GM19240 (cell line): ENCODE results near the gene C4orf33.

- RRBS: no CpG with 5 or more reads among the region's 7 CpGs
Measured at GRCh38 chr4:123832006-123832626, 435.5 kb downstream of the SPRY1 start.

DNA sequence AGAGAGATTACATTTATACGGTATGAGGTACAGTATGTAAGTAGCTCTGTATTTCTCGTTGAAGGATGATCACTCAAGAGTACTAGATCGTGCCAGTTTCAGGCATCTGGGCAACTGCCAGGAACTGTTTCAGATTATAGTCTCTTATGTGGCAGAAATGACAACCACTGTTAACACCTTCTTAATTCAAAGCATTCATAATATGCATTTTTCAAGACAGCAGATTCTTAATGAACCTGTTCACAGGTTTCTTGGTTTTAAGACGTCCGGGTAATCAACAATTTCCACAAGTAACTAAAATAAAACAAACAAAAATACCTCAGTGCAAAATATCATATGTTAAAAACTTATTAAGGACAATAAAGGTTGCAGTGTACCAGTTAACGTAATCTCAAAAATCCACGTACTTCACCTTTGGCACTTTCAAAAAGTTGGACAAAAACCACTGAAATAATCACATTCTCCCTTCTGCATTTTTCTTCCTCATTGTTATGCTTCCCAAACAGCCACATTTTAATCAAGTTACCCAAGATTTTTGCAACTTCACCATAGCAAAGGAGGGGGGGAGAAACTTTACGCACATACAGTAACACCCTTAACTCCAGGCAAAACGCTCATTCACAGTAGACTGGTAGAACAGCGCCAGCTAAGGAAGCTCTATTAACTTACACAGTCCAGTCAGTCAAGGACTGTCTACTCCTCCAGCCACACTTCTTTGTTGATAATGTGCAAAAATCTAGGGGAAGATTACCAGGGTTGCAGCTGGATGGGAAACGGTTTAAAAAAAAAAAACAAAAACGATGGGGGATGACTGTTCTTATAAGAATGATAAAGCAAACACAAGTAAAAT, 1.3 kb downstream of the ANKRD50 start:
- RRBS: no CpG with 5 or more reads among the region's 12 CpGs

- RRBS: no CpG with 5 or more reads among the region's 4 CpGs
Measured at GRCh38 chr4:125836616-125837141, 521.9 kb downstream of the FAT4 start.

DNA sequence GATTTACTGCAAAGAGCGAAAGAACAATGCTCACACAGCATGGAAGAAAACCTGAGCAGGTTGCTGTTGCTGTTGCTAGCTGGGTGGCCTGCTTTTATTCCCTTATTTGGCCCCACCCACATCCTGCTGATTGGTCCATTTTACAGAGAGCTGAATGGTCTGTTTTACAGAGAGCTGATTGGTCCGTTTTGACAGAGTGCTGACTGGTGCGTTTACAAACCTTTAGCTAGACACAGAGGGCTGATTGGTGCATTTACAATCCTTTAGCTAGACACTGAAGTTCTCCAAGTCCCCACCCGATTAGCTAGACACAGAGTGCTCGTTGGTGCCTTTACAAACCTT, 940.8 kb downstream of the FAT4 start:
- RRBS: no CpG with 5 or more reads among the region's 5 CpGs

GRCh38 chr4:128074751-128075141, 13.6 kb downstream of the LARP1B start:
- RRBS: no CpG with 5 or more reads among the region's 1 CpG

DNA sequence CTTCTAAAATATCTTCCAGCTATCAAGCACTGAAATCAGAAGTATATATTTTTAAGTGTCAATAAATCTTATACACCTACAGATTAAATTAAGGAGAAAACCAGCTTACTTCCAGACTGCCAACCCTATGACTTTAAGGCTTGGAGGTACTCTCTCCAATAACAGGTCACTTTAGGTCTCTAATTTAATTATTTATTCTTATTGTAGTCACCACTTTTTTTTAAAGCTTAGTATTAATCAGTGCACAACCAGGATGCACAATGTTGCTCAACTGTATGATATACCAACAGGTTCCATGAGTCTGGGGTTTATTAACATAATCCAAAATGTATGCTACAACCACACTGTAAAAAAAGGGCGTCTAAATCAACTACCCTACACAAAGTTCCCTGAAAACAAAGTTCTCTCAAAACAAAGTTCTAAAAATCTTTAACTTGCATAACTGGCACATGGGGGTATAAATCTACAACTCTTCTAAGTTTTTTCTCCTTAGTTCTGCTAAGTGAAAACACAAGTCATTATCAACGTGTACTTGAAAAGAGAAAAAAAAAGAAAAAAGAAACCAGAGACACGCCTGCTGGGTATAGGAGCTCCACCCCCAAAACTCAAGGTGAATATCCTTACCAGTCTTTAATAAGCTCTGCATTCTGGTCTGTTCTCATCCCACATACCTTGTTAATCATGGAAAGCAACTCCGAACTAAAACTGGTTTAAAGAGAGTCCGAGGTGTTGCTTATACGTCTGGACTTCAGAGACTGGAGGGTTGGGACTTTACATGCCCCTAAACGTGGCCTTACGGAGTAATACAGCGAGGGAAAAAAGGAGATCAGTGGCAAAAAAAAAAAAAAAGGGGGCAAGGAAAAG, 1.3 kb downstream of the PGRMC2 start:
- RRBS: no CpG with 5 or more reads among the region's 9 CpGs

DNA sequence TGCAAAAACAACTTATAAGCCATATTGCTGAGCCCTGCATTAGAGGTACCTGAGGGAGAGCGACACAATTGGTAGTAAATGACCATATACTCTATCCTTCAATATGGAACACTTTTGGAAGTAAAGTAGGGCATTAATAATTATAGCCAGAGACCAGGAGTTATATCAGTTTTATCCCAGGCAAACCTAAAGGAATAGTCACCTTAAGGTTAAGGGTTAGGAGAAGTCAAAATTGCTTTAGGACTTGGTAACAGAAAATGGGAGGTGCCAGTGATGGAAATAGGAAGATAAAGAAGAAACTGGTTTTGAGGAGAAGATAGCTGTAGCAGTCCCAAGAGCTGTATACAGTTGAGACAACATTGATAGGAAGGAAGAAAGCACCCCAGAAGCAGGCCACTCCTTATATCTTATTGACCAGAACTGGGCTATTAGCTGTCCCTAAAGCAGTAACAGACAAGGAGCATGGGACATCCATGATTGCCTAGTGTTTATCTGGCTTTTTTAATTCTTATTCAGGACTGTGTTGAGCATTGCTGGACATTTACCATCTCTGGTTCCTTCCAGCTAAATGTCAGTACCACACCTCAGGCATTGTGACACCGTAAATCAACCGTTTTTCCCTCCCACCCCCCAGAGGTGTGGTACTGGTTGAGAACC, 1.9 kb upstream of the PGRMC2 start:
- RRBS: no CpG with 5 or more reads among the region's 3 CpGs

GRCh38 chr4:128601866-128602451, 207.5 kb upstream of the JADE1 start:
- RRBS: no CpG with 5 or more reads among the region's 2 CpGs

DNA sequence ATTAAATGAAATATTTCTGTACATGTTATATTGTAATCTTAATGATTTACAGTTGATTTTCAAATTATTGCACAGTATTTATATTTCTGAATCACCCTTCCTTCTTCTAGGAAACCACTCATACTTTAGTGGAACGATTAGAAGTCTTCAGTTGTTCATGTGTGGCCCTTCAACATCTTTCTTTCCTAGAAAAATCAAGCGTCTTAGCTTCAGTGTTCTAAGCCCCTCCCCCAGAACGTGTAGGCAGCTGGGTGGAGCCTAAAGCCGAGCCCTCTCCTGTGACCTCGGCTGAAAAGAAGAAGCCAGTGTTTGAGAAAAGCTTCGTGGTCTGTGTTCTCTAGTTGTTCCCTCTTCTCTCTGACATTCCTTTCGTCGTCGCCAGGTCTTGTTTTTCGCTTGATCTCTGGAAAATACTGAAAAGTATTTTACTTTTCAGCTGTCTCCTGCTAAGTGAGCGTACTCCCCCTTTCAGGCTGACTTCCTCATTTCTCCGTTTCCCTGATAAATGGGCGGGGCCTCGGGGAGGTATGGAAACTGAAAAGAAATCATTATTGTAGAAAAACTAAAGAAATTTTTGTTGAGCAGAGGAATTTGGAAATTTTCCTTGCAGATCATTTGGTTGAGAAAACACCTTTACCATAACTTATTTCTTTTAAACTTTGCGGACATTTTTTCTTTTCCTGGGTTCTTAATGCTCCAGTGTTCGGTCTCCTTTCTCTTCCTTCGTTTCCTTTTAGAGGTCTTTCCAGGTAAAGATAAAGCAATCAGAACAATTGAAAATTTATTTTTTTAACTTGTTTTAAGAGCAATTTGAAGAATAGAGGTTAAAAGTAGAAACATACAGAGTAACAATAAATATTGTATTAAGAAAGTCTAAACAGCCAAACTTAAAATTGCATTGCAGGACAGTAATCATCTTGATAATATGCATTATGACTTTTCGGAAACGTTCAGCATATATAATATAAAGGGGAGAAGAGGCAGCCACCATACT, at the start of gene C4orf33:
Gene C4orf33, plus strand, starts transcription at position 269 of the 994 bp plus-strand sequence.
- RRBS: no CpG with 5 or more reads among the region's 19 CpGs

DNA sequence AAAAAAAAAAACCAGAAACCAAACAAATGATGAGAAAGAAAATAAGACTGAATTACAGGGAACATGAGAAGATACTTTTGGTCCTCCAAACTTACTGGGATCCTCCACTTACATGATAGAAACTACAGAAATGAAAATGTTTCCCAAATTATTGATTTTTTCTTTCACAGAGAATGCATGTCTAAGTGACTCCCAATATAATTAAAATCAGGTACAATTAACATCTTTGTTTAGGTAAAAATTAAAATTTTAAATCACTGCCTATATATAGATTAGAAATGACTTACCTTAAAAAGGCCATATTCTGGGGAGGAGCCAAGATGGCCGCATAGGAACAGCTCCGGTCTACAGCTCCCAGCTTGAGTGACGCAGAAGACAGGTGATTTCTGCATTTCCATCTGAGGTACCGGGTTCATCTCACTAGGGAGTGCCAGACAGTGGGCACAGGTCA, 757.7 kb downstream of the C4orf33 start:
- RRBS: no CpG with 5 or more reads among the region's 4 CpGs

DNA sequence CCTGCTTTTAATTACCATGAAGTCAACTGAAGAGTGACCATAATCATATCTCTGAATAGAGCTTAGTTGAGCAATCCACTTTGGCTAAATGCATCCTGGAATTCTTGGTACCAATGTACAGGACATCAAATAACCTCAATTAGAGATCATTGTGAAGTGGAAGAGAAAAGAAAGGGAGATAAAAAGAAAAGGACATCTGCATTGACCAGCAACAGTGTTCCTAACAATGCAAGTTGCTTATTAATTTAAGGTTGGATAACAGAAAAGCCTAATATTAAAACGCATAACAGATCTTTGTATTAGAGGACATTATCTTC, 1552.2 kb upstream of the PCDH10 start:
- RRBS: no CpG with 5 or more reads among the region's 1 CpG

DNA sequence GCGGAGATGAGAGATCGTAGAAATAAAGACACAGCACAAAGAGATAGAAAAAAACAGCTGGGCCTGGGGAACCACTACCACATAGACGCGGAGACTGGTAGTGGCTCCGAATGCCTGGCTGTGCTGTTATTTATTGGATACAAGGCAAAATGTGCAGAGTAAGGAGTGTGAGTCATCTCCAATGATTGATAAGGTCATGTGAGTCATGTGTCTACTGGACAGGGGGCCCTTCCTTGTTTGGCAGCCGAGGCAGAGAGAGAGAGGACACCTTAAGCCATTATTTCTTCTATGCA, 921.8 kb upstream of the PCDH10 start:
- RRBS: no CpG with 5 or more reads among the region's 6 CpGs

DNA sequence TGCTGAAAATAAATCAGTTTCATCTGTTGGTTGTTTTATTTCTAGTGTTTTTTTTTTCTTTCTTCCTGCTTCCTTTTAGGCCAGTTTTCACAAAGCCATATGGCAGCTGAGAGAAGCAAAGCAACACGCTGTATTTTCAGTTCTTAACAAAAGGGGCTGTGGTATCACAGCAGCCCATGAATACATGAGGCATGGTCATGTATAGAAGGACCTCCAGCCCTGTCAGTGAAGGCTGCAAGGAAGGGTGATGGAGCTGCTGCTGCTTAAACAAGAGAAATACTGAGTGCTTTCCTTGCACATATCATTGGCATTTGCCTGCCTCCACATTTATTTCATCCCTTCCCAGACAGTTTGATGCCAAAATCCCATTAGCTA, 172.5 kb downstream of the PCDH18 start:
- RRBS: no CpG with 5 or more reads among the region's 1 CpG

DNA sequence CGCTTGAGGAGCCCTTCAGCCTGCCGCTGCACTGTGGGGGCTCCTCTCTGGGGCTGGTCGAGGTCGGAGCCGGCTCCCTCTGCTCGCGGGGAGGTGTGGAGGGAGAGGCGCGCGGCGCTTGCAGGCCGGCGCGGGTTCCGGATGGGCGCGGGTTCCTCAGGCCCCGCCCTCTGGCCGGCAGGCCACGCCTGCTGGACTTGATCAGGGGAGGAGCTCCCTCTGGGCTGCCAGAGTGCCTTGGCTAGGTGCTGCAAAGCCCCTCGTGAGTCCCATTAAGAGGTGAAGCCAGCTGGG, 321.2 kb upstream of the PCDH18 start:
- RRBS: 69% methylated on average over 5 of the region's 21 CpGs

GRCh38 chr4:138112660-138113656, 129.2 kb downstream of the SLC7A11 start:
- RRBS: no CpG with 5 or more reads among the region's 11 CpGs

GRCh38 chr4:138912366-138913121, 103.0 kb upstream of the NOCT start:
- RRBS: 88% methylated on average over 2 of the region's 6 CpGs

DNA sequence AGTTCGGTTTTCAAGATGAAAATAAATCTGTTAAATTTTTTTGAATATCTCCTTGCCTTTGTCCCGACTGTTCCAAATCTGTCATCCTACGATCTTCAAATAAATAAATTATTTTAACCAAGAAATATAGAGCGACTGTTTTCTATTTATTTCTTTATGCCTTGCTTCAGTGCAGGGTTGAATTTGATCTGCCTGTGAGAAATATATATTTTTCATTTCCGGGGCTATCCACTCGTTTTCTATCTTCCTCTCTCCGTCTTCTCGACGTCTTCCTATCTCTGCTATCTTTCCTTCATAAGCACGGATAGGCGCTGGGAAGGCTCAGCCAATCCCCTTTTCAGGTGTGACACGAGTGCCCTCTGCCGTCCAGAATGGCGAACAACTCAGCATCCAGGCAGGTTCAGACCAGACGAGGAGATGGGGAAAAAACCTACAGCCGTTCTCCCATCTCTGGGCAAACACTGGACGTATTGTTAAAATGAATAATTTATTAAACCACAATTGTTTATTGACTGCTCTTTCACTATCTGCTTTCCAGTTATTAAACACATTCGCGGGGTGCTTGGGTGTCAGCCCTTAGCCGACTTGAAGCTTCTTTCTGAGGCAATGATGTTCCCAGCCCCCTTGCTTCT, 96.5 kb upstream of the NOCT start:
- RRBS: no CpG with 5 or more reads among the region's 20 CpGs

- RRBS: no CpG with 5 or more reads among the region's 3 CpGs
Measured at GRCh38 chr4:138940180-138940427, 75.5 kb upstream of the NOCT start.

GRCh38 chr4:138977519-138977921, 38.1 kb upstream of the NOCT start:
- RRBS: no CpG with 5 or more reads among the region's 6 CpGs